Measurements from ENCODE around the genes BET1L, RIC8A, RNH1 and GATD1.

DNA sequence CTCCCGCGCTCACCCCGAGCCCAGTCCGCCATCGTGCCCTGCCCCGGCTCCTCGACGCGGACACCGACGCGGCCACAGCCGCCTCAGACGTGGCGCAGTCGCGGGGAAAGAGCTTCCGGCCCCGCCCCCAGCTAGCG lies at the start of gene BET1L:
Gene BET1L, minus strand, starts transcription at position 110 of the 137 bp plus-strand sequence.
- PRO-cap, 3 experiments: peak in 3 of 3 experiments; most common minus-strand start position 94 of the sequence (in 2)
- RRBS: 1% methylated on average over 19 of the region's 20 CpGs

- PRO-cap, 3 experiments: peak in 3 of 3 experiments; most common plus-strand start chr11:207712 (in 3)
- RRBS: under 1% methylated on average over 10 of the region's 30 CpGs
Measured at GRCh38 chr11:207427-207800, at the start of gene RIC8A. Gene RIC8A (plus strand): TSS chr11:207708.

DNA sequence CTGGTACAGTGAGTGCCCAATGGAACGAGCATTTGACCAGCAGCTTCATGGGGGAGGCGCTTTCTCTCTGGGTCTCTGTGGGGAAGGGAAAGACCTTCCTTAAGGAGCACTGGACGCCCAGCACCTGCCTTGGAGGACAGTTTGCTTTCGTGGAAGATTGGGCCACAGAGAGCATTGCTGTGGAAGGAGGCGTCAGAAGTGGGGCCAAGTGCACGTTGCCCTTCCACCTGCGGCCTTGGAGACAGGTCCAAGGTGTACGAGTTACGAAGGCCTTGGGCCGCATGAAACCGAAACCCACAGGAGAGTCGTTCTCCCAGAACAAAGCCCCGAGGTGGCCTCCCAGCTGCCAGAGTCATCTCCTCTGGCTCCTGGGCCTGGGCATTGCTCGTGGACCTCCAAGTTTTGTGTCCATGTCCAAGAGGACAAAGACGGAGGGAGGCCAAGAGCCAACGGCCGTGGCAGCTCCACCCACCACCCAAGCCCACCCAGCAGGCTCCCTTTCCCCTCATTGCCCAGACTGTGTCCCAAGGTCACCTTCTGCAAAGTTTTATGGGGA lies 5.9 kb upstream of the NLRP6 start:
- PRO-cap, 3 experiments: no peak in any of the 3 experiments
- RRBS: no CpG with 5 or more reads among the region's 17 CpGs

DNA sequence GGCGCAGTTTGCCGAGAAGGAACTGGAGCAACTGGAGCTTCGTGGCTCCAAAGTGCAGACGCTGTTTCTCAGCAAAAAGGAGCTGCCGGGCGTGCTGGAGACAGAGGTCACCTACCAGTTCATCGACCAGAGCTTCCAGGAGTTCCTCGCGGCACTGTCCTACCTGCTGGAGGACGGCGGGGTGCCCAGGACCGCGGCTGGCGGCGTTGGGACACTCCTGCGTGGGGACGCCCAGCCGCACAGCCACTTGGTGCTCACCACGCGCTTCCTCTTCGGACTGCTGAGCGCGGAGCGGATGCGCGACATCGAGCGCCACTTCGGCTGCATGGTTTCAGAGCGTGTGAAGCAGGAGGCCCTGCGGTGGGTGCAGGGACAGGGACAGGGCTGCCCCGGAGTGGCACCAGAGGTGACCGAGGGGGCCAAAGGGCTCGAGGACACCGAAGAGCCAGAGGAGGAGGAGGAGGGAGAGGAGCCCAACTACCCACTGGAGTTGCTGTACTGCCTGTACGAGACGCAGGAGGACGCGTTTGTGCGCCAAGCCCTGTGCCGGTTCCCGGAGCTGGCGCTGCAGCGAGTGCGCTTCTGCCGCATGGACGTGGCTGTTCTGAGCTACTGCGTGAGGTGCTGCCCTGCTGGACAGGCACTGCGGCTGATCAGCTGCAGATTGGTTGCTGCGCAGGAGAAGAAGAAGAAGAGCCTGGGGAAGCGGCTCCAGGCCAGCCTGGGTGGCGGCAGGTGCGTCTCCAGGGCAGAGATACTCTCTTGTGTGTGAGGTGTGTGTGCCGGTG lies 3.1 kb downstream of the NLRP6 start:
- PRO-cap, 3 experiments: no peak in any of the 3 experiments
- RRBS: no CpG with 5 or more reads among the region's 54 CpGs

DNA sequence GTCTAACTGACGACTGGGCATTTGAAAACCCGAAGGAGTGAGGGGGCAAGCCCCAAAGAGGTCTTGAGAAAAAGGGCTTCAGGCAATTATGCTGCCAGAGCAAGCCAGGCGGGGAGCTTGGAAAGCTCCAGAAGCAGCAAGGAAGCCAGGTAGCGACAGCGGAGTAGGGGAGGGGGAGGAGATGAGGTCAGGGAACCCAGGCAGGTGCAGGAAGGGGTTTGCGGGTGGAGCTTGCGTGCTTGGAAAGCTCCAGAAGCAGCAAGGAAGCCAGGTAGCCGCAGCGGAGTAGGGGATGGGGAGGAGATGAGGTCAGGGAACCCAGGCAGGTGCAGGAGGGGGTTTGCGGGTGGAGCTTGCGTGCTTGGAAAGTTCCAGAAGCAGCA lies 1.7 kb upstream of the PGGHG start:
- PRO-cap, 3 experiments: peak in 2 of 3 experiments; most common plus-strand start position 280 of the sequence (in 1)
- RRBS: no CpG with 5 or more reads among the region's 11 CpGs

DNA sequence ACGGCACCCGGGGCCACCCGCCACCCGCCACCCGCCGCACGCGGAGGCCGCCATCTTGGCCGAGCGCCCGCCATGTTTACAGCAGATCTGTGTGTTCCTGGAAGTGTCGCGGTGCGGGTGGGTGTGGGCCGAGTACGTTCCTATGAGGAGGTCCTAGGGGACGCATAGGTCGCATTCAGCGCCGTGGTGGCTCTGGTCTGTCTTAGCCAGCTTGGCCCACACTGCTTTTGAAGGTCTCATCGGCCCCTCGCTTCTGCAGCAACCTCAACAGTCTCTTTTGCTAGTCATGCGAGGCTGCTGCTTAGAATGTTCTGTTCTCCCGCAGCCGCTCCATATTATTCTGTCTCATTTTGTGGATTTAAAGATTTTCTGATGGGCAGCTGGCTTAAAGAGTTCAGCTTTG lies 3.3 kb upstream of the IFITM2 start:
- PRO-cap, 3 experiments: no peak in any of the 3 experiments
- RRBS: no CpG with 5 or more reads among the region's 26 CpGs

GRCh38 chr11:318466-318777 lies 2.2 kb downstream of the IFITM3 start:
- PRO-cap, 3 experiments: no peak in any of the 3 experiments
- RRBS: no CpG with 5 or more reads among the region's 43 CpGs

GRCh38 chr11:324755-325461 lies 4.2 kb upstream of the IFITM3 start:
- PRO-cap, 3 experiments: no peak in any of the 3 experiments
- RRBS: no CpG with 5 or more reads among the region's 26 CpGs

DNA sequence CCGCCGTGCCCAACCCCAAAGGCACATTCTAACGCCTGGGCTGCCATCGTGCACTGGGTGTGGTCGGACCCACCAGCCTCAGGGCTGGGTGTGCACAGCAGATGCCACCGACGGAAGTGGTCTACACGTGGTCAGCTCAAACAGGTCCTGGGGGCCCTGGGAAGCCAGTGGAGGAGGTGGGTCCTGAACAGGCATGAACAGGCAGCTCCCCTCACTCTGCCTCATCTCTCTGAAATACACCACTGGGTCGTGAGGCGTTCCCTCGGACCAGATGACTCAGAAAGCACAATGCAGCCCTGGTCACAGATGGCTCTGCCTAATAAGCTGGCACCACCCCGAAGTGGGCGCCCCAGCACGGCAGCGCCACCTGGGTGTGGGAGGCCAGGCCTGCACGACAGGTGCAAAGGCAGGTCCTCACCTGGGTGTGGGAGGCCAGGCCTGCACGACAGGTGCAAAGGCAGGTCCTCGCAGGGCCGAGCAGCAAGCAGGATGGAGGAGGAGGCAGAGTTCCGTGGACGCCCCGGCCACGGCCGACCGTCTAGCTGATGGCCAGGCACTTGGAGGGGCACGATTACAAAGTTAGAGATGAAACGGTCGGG lies 4.9 kb upstream of the B4GALNT4 start:
- PRO-cap, 3 experiments: peak in 2 of 3 experiments; most common minus-strand start position 231 of the sequence (in 2)
- RRBS: no CpG with 5 or more reads among the region's 28 CpGs

GRCh38 chr11:394455-395133 lies 585 bp downstream of the PKP3 start:
- PRO-cap, 3 experiments: peak in 1 of 3 experiments; most common plus-strand start chr11:394684 (in 1); most common minus-strand start chr11:394612 (in 1)
- RRBS: 7% methylated on average over 2 of the region's 34 CpGs

DNA sequence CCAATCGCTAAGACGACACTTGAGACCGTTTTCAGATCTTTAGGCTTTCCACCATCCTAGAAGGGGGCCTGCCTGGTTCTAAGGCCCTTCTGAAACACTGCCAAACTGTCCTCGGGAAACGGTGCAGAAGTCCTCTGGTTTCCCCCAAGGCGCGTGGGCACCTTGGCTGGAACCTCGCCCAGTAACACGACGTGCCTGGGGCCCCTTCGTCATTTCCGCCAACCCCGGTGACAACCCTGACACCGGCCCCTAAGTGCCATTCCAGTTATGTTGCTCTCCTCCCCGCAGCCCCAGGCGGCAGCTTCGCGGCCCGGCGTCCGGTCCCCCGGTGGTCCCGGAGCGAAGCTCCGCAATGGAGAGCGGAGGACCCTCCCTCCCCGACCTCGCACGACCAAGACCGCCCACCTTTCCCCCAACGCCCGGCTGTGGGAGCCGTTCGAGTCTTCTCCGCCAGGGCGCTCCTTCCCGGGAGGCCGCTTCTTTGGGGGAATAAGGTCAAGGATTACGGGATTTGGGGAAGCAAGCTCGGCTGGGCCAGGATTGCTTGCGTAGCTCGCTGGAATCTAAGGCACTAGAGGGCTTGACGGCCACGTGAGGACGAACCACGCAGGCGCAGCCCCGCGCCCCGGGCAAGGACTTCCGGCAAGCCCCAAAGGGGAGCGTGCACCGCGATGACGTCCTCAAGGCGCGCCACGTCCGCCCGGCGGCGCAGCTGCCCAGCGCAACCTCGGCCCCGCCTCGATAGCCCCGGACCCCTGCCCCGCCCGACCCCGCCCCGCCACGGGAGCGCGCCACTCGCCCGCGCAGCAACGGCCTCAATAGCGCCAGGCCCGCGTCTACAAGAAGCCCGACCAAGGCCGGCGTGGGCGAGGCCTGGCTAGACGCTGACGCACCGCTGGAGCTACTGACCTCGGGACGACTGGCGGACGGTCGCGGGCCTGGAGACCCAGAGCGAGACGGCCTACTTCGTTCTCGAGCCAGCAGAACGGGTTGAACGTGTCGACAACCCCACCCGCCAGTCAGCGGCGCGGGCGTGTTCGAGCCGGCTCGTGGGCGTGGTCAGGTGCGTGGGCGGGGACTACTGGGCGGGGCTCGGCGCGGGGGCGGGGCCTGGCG lies at the start of gene RNH1:
Gene RNH1, minus strand, starts transcription at position 1,039 of the 1,116 bp plus-strand sequence.
- PRO-cap, 3 experiments: peak in 3 of 3 experiments; most common plus-strand start position 259 of the sequence (in 2); most common minus-strand start position 164 of the sequence (in 3)
- RRBS: 2% methylated on average over 47 of the region's 118 CpGs

DNA sequence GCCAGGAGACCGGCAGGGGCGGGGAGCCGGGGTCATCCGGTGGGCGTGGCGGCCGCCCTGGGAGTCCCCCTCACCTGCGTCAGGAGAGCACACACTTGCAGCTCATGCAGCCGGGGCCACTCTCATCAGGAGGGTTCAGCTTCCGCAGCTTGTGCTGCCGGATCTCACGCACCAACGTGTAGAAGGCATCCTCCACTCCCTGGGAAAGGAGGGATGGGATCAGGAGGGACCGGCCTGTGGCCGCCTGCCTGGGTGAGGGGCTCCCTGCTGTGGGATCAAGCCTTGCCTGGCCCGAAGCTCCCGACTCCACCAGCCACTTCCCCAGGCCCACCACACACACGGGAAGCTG lies 2.8 kb downstream of the HRAS start:
- PRO-cap, 3 experiments: no peak in any of the 3 experiments
- RRBS: 62% methylated on average over 11 of the region's 18 CpGs

DNA sequence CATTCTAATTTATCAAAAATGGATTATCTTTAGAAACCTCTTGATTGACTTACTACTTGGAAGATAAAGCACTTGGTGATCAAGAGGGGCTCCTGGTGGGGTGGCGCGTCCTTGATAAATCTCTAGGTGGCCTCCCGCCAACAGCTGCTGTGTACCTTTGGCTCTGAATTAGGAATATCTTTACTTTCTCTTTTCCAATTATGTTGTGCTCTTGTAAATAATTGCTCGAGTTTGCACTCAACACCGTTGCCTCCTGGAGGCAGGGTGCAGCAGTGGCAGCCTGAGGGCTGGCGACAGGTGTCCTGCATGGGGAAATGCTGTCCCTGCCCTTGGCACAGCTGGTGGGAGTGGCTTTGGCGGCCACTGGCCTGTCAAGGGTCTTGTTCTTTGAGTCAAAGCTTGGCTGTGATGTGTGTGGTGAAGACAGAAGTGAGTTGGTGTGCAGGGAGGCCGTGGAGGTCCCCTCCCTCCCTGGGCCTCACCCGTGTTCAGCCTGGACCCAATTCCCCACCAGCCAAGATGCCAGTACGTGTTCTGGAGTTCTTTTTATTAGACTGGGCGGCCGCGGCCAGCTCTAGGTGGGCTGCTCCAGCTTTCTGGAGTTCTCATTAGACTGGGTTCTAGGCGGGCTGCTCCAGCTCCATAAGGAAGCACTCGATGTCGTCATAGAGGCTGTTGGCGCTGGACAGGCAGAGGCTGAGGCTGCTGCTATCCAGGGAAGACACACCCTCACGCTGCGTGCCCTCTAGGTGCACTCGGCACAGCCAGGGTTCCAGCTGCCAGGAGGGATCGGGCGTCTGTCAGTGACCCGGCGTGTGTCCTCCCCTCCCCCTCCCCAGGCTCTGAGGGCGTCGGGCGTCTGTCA lies 3.5 kb downstream of the IRF7 start:
- PRO-cap, 3 experiments: no peak in any of the 3 experiments
- RRBS: 69% methylated on average over 5 of the region's 27 CpGs

DNA sequence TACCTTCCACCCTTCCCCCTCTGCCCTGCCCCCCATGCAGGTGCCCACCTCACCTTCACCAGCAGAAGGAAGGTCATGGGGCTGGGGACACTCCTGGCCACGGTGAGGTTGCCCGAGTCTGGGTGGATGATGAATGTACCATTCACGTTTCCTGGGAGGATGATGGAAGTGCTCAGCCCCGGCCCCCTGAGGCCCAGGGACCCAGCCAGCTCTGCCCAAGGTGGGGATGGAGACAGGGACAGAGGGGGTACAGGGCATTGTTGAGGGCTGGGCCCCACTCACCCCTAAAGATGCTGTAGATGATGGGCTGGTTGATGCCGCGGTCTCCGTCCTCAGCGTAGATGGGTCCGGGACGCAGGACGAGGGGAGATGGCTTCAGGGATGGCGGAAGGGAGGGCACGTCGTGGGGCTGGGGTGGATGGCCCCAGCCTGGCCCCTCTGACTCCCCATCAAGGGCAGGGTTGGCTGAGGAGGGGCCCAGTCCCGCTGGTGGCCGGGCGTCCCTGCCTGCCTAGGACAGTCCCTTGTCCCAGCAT lies 4.3 kb upstream of the IRF7 start:
- PRO-cap, 3 experiments: no peak in any of the 3 experiments
- RRBS: no CpG with 5 or more reads among the region's 17 CpGs

GRCh38 chr11:627900-628322 lies 930 bp upstream of the SCT start:
- PRO-cap, 3 experiments: no peak in any of the 3 experiments
- RRBS: no CpG with 5 or more reads among the region's 29 CpGs

- PRO-cap, 3 experiments: no peak in any of the 3 experiments
- RRBS: no CpG with 5 or more reads among the region's 28 CpGs
Measured at GRCh38 chr11:638231-638939, 1.3 kb downstream of the DRD4 start.

DNA sequence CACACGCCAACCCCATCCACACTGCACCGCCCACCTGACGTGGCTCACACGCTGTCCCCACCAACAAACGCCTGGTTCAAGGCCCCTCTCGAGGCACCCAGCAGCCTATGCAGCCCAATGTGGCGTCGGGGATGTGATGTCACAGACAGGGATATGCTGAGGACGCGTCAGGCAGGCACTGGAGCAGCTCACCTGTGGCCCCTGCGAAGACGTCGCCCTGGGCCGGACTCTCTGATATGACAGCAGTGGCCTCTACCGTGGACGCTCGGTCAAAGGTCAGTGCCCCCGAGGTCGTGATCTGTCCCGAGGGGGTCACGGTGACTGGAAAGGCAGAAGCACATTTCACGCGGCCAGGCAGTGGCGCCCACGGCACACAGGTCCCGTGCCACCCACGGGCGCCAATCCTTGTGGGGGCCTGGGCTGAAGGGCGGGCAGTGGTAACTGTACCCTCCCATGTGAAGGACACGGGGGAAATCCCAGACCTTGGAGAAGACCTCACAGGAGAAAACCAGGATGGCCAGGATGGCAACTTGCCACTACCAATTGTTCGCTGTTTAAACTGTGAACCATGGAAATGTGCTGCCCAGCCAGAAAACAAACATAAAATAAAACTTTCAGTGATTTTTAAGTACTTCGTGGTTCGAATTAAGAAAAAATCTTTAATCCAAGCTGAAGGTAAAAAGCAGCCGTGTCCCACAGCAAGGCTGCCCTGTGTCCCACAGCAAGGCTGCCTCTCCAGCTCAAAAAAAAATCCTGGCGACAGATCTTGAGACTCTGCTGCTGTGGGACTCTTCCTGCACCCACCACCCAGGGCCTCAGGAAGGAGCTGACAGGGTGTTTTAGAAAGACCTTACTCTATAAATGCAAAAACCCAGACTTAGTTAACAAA lies 15.3 kb downstream of the DEAF1 start:
- PRO-cap, 3 experiments: no peak in any of the 3 experiments
- RRBS: no CpG with 5 or more reads among the region's 35 CpGs

- PRO-cap, 3 experiments: no peak in any of the 3 experiments
- RRBS: no CpG with 5 or more reads among the region's 16 CpGs
Measured at GRCh38 chr11:729713-730250, 17.5 kb upstream of the TALDO1 start.

DNA sequence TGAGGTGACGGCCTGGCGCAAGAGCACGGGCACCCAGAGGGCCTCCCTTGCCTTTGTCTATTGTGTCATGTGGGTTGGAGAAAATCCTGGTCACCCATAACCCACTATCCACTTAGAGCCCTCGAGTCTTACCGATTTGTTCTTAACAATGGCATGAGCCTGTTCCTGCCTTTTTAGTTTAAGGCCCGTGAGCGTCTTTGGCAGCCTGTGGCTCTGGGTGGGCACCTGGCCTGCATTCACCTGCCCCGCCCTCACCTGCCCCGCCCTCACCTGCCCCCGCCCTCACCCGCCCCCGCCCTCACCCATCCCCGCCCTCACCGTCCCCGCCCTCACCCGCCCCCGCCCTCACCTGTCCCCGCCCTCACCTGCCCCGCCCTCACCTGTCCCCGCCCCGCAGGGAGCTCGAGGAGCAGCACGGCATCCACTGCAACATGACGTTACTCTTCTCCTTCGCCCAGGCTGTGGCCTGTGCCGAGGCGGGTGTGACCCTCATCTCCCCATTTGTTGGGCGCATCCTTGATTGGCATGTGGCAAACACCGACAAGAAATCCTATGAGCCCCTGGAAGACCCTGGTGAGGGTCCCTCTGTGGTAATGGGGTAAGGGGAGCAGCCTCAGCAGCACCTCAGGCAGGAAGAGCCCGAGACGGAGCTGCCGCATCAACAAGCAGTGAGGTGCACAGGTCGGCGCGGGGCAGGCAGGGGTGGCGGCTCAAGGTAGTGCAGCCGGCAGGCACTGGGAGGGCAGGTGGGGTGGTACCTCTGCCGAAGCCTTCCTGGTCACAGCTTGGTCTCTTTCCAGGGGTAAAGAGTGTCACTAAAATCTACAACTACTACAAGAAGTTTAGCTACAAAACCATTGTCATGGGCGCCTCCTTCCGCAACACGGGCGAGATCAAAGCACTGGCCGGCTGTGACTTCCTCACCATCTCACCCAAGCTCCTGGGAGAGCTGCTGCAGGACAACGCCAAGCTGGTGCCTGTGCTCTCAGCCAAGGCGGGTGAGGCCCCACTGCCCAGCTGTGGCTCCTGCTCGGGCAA lies 14.0 kb downstream of the GATD1 start:
- PRO-cap, 3 experiments: no peak in any of the 3 experiments
- RRBS: no CpG with 5 or more reads among the region's 46 CpGs

GRCh38 chr11:777329-777876 lies at the start of gene GATD1:
Gene GATD1 (minus strand): TSS chr11:777487.
- PRO-cap, 3 experiments: peak in 3 of 3 experiments; most common plus-strand start chr11:777582 (in 3); most common minus-strand start chr11:777485 (in 3)
- RRBS: 2% methylated on average over 35 of the region's 79 CpGs

All from breast (tissue), 4 donors.